Aortic smooth muscle cell (primary cell): ENCODE data around the genes CCNB1, CDK7 and SMN1.

GRCh38 chr5:68543225-68543585, 327.6 kb downstream of the PIK3R1 start:
- RRBS = no CpG with 5 or more reads among the region's 2 CpGs

GRCh38 chr5:68711724-68712098, 382.1 kb upstream of the SLC30A5 start:
- RRBS = no CpG with 5 or more reads among the region's 3 CpGs

- RRBS = 2% methylated on average over 14 of the region's 54 CpGs
Observed at GRCh38 chr5:69166668-69167591, at the start of gene CCNB1. Gene CCNB1, plus strand, starts transcription at chr5:69167150.

- RRBS = under 1% methylated on average over 8 of the region's 61 CpGs
Observed at GRCh38 chr5:69234180-69235656, at the start of gene CDK7. Gene CDK7, plus strand, starts transcription at chr5:69234886.

GRCh38 chr5:69416062-69417246, 1.5 kb downstream of the MARVELD2 start:
- RRBS = no CpG with 5 or more reads among the region's 11 CpGs

DNA sequence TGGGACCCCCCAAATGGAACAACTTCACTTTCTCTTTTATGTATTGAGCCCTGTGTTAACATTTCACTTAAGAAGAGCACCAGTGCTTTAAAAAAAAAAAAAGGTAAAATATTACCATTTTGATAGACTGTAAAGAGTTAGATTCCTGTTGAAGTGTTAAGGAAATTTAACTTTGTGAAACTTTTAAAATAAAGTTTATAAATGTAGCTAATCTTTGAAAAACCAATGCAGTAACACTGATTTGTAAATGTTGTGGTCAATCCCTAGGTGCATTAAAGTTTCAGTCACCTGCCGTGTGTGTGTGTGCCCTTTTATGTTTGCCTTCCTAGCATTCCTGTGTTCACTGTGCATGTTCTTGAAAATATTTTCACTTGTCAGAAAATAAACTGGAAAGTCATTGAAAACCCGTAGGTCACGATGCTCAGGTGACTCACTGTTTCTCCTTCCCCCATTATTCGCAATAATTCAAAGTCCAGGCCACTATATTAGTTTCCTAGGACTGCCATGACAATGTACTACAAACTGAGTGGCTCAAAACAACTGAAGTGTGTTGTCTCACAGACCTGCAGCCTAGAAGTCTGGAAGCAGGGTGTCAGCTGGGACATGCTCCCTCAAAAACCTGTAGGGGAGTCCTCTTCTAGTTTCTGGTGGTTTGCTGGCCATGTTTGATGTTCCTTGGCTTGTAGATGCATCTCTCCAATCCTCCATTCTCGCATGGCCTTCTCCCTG, 29.2 kb downstream of the MARVELD2 start:
- RRBS = no CpG with 5 or more reads among the region's 5 CpGs

DNA sequence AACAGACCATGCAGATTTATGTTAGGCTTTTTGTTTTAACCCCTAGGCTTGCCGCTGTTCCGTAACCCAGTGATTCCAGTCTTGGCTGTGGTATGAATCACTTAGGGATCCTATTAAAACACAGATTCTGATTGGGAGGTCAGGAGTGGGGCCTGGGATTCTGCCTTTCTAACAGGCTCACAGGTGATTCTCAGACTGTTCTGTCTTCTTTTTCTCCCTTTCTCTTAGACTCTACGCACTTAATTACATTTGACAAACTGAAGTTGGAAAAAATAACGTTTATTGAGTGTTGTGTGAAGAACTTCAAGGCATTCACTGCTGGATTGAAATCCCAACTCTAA, 2.6 kb downstream of the OCLN start:
- RRBS = no CpG with 5 or more reads among the region's 4 CpGs

GRCh38 chr5:70924922-70925289, at the start of gene SMN1:
Gene SMN1, plus strand, starts transcription at chr5:70925087.
- RRBS = no CpG with 5 or more reads among the region's 34 CpGs

- RRBS = no CpG with 5 or more reads among the region's 17 CpGs
Observed at GRCh38 chr5:72166370-72167214, 59.3 kb downstream of the MAP1B start.

DNA sequence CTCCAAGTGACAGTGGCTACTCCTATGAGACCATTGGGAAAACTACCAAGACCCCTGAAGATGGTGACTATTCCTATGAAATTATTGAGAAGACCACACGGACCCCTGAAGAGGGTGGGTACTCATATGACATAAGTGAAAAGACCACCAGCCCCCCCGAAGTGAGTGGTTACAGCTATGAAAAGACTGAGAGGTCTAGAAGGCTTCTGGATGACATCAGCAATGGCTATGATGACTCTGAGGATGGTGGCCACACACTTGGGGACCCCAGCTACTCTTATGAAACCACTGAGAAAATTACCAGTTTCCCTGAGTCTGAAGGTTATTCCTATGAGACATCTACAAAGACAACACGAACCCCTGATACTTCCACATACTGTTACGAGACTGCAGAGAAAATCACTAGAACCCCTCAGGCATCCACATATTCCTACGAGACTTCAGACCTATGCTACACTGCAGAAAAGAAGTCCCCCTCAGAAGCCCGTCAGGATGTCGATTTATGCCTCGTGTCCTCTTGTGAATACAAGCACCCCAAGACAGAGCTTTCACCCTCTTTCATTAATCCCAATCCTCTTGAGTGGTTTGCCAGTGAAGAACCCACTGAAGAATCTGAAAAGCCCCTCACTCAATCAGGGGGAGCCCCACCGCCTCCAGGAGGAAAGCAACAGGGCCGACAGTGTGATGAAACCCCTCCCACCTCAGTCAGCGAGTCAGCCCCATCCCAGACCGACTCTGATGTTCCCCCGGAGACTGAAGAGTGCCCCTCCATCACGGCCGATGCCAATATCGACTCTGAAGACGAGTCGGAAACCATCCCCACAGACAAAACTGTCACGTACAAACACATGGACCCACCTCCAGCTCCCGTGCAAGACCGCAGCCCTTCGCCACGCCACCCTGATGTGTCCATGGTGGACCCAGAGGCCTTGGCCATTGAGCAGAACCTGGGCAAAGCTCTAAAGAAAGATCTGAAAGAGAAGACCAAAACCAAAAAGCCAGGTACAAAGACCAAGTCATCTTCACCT, 92.1 kb downstream of the MAP1B start:
- RRBS = no CpG with 5 or more reads among the region's 23 CpGs

DNA sequence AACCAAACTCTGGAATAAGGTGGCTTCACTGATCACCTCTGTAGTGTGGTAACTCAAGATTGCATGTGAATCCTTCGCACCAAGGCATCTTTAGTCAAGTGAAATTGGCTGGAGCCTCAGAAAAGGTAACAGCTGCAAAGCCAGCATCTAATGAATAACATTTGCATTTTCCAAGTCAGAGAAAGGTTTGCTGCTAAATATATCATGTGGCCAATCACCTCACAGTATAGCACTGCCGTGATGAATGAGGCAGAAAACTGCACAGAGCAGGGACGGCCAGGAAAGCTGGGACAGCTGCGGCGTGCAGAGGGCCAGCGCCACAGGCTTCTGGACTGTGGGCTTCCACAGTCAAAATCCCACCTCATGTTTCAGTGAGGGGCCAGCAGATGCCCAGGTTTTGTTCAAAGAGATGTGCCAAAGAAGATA, 18.5 kb downstream of the MRPS27 start:
- RRBS = no CpG with 5 or more reads among the region's 6 CpGs

DNA sequence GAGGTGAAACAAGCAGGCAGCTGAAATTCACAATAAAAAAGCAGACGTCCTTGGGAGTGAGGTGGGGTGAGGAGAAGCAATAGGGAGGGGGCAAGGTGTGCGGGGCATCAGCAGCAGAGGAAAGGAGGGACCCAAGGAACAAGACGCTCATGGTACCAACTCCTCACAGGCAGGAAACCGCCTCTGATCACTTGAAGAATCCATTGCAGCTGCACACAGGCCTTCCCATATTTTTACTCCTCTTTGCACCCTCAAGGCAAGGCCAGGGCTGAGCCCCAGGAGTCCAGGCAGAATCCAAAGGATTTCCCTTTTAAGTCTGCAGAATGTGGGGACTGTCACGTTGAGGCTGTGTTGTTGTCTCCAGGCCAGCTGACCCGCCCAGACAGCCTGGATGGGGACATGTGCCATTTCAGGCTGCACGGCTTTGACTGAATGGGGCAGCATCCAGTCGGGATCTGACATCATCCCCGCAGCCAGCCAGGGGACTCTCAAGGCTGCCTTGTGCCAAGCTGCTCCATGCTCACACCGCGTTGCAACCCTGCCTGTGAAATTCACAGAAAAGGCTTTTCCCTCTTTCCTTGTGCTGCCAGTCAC, 2.1 kb upstream of the ZNF366 start:
- RRBS = no CpG with 5 or more reads among the region's 11 CpGs

- RRBS = no CpG with 5 or more reads among the region's 3 CpGs
Observed at GRCh38 chr5:72815488-72815858, 988 bp upstream of the TNPO1 start.

DNA sequence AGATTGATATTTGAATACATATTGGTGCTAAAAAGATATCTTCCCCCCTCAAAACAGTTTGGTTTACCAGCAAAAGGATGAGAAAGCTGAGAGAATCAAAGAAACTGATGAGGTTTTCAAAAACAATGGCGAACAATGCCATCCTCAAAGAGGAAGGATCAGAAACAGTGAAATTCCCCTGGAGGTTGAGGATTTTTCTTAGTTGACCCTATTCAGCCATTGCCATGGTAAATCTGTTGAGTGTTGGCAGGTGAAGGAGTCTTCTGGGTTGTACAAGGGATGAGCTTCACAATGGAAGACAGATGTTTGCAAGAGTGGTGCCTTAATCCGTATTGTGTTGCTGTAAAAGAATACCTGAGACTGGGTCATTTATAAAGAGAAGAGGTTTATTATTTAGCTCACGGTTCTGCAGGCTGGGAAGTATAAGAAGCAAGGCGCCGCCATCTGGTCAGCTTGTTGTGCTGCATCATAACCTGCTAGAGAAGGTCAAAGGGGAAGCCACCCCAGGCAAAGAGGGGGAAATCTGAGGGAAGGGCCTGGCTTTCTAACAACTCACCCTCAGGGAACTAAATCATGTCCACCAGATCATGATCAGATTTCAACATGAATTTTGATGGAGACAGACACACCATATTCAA, 2.4 kb downstream of the TNPO1 start:
- RRBS = no CpG with 5 or more reads among the region's 5 CpGs

DNA sequence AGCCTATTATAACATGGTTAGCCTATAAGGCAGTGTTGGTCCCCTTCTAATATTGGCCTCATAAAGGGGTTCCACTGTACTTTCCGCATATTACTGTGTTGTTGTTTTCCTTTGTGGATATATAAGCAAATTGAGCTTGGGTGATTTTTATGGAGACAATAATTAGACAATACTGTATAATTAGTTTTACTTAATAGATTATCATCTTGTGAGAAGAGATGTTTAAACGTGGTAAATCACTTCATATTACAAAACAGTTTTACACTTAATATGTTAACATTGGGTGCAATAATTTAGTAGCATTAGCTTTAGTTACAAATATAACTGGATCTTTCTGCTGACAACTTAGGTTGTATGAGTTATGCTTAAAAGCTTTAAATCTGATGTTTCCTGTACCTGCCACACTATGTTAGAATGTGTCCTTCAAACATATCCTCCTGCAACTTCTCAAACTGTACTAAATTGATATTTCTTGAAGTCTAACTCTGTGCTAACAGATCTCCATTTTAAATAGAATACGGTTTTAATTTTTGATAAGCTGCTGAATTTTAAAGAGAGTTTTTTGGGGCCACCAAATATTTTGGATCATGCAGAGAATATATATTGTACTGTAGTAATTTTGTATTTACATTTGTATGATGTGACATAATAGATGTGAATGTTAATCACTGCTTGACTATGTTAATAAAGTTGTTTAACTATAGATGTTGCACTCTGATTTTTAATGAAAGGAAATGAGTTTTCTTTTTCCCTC, 42.0 kb upstream of the FCHO2 start:
- RRBS = no CpG with 5 or more reads among the region's 3 CpGs

DNA sequence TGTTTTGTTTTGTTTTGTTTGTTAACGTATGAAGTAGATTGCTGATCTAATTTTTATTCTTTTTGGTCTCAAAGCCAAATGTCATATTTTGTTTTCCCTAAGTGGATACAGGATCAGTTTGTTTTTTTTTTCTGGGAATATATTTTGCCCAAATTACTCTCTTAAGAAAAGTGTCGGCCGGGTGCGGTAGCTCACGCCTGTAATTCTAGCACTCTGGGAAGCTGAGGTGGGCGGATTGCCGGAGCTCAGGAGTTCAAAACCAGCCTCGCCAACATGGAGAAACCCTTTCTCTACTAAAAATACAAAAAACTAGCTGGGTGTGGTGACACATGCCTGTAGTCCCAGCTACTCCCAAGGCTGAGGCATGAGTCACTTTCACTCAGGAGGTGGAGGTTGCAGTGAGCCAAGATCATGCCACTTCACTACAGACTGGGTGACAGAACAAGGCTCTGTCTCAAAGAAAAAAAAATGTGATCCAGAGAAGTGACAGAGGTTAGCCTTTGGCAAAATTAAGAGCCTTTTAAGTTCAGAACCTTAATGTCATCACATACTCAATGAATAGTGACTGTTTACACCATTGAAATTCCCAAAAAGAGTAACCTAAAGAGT, 26.5 kb upstream of the TMEM171 start:
- RRBS = no CpG with 5 or more reads among the region's 8 CpGs

DNA sequence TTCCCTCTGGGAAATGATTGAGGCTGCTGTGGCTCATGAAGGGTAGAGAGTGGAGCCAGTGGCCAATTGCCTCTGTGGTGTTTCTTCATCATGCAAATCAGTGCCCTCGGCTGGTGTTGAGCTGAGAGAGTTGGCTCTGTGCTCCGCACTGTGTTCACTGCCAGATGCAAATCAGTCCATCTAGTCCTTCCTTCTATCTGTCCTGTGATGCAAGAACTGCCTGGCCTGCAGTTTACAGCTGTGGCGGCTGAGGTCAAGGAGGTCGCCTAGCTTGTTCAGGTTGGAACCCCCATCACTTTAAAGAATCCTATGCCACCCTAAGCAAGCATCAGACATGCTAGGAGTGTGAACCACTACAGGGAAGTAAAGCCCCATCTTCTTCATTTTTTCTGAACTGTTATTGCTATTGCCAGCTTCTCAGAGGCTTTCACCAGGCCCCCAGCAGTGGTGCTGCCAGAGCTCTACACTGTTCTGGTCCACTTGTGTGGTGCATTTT, 6.1 kb downstream of the TMEM171 start:
- RRBS = no CpG with 5 or more reads among the region's 4 CpGs

DNA sequence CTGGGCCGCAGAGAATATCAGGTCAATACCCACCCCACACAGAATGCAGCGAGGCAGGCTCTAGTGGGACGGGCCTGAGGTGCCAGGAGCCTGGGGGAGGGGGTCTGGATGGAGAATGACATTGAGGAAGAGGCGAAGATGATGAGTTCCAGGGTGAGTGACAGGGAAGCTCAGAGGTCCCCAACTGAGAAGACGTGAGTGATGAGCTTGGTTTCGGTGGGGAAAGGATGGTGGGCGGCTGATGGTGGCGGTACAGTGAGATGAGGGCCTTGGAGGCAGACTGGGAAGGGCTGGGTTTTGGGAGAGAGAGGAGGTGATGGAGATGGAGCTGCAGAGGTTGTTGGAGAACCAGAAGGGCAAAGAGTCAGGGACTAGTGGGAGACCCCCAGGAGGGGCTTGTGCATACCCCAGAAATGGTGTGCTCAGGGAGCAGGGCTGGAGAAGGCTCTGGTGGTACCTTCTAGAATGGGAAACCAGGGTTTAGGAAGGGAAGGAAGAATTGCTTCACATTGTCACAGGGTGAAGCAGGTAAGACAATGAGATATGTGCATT, 9.6 kb downstream of the TMEM171 start:
- RRBS = no CpG with 5 or more reads among the region's 8 CpGs

DNA sequence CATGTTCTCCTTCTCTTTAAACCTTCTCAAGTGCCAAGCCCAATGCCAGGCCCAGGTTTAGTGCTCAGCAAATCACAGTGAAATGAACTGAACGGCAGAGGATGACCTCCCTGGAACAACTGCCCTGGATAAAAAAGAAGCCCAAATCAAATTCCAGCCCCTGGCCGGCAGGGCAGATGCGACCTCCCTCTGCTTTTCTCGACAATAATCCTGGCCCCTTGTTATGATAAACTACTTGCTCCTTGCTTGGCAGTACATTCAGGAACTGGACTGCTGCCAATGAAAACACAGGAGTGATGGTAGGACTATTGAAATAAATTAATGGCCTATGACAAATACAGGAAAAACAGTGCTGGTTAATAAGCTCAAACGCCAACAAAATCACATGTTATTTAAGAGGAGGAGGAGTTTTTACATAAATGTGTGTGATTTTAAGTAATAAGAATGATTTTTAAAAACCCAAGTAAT, 108.4 kb downstream of the TMEM174 start:
- RRBS = no CpG with 5 or more reads among the region's 5 CpGs

- RRBS = no CpG with 5 or more reads among the region's 12 CpGs
Observed at GRCh38 chr5:73370391-73371218, 78.0 kb downstream of the FOXD1 start.